Smooth muscle cell (in vitro differentiated cells): ENCODE measurements around a stretch of chr6.

GRCh38 chr6:2108929-2109395 lies 136.4 kb downstream of the GMDS start:
- RAMPAGE, long total RNA = no peak

GRCh38 chr6:2450559-2450859 lies 205.1 kb upstream of the GMDS start:
- RAMPAGE, long total RNA = no peak

DNA sequence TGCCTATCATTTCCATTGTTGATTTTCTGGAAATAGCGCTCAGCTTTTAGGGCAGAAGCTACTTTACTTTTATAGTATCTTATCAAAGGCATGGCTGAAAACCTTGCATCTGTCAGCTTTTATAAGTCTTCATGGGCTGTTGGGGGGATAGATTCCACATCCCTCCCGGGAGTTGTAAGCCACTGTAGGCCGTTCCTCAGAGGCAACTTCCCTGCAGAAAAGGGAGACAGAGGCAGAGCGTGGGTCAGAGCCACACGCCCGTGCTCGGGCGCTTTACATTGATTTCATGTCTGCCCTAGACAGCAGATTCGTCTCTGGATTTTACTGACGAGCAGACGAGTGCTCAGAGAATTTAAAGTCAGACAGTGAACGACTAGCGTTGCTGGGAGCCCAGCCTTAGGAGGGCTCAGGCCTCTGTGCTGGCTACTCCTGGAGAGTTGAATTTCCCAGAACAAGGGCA lies 126.8 kb downstream of the MYLK4 start:
- RAMPAGE, long total RNA = no peak

DNA sequence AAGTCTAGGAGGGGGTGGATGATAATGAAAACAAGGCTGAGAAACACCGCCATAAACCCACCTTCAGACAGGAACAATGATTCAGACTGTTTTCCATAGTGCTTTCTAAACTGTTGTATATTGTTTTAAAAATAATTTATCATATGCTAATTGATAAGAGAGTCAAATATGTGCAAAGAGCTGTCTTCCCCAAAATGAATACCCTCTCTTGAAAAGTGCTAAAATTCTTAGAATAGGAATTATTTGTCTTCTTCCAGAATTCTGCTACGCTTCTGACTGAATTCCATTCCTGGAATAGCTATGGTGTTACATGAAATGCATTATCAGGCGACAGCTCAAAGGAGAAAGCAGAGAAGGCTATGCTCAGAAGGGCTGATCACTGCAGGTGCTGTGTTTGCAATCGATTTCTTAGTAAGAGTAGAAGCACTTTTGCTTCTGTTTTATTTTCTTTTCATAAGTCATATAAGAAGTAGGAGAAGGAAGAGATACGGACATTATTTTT lies 7.5 kb downstream of the MYLK4 start:
- RAMPAGE, long total RNA = no peak

DNA sequence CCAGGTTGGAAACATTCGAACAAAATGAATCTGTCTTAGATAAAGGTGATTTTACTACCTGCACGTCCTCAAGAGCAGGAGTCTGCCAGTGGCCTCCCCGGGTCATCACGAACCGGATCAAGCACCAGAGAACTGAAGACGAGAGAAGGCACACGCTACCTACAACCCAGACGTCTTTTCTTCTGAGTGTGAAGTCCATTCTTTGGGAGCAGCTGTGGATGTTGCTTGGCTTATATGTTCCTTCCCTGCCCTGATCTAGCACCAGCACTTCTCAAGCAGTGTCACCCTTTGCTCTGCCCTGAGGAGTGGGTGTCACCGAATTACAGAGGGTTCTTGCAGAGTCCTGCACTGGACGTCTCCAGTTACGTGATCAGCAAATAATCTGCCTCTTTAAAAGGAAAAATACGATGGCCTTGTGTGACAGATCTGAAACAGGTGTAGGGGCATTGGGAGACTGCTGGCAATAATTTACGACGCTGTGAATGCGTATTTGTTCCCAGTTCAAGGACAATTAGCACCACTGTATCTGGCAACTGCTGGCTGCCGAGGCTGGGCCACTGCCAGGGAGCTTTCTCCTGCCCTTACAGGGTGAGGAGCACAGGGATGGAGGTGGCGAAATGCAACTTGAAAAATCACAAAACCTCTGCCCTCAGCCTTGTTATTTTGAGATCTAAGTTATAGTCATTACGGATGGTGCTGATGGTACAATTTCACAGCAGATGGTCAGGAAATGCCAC lies 6.7 kb downstream of the MYLK4 start:
- RAMPAGE, long total RNA = no peak

- RAMPAGE, long total RNA = no peak
Measured at GRCh38 chr6:2766353-2766642, 1.1 kb downstream of the WRNIP1 start.

DNA sequence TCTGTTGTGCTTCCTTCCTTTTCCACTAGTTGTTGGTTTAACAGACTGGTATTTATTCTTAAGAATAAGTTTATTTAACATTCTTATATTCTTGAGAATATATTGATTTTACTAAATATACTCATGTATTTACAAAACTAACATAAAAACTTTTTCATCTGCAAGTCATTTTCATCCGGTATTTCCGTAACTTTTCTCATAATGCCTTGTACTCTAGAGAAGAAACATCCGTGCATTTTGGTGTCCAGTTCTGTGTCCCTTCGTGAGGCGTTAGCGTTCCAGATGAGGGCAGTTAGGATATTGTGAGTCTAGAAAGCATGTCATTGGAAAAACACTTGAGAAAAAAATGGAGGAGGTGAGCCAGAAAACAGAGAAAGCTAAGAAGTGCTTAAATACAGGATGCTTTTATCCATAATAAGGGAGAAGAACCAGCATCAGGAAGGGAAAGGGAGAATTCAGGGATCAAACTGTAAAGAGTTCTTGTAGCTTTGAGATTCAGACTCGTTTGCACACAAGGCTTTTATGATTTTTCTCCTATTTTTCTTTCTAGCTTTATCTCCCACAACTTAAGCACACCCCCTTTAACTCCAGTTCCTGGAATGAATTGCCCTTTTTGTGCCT lies 1.8 kb downstream of the WRNIP1 start:
- RAMPAGE, long total RNA = no peak

- RAMPAGE, long total RNA = no peak
Measured at GRCh38 chr6:2784712-2785249, 19.6 kb downstream of the WRNIP1 start.

DNA sequence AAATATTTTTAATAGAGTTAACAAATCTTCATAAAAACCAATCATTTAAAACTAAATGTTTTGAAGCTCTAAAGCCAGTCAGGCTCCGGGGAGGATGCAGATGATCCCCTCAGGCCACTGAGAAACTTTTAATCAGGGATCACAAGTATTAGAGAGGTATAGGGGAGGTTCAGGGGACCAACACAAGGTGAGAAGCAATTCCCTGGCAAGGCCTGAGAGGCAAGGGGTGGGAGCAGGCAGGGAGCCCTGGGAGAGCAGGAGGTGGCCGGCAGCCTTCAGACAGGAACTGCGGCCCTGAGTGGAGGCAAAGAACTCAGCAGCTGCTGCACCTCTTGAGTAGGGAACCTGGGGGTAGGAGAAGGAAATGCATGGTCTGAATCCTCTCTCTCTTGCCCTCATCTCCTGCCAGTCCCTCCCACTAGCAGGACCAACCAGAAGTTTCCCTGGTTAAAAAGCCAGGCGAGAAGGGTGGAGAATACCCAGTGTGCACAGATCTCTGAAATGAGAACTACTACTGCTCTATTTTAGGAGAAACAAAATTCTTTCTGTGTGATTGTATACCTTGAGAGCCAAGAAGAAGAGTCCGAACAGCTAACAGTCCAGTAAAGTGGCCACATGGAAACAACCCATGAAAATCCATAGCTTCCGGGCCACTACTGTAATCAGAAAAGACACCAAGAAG lies 25.3 kb downstream of the WRNIP1 start:
- RAMPAGE, long total RNA = no peak

DNA sequence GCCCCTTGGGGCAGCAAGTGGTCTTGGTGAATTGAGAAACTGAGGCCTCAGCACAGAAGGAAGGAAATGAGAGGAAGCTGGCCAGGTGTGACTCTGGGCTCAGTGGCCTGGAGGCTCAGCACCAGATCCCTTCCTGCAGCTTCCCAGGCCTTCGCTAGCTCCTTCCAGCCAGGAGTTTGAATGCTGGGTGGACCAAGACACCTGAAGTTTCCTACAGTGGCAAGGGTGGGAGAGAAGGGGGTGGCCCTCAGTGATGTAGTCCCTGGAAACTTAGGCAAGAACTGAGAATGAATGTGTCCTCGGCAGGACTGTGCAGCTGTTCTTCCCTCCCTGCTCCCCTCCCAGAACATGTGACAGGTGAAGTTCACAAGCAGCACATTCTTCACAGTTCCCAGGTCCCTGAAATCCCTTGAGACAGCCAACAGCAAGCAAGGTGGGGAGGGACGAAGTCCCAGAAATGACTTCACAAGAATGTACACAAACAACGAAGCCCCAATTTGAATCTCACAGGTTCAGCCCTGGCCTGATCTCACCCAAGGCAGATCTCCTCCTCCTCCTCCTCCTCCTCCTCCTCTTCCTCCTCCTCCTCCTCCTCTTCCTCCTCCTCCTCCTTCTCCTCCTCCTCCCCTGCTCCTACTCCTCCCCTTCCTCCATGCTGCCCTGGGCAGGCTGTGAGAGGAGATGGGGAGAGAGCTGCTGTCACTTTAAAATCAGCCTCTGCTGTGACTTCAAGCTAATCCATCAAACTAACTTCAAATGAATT lies 32.3 kb downstream of the WRNIP1 start:
- RAMPAGE, long total RNA = no peak

- RAMPAGE, long total RNA = no peak
Measured at GRCh38 chr6:2860861-2862016, 19.6 kb upstream of the SERPINB1 start.

- RAMPAGE, long total RNA = no peak
Measured at GRCh38 chr6:2865983-2866815, 24.5 kb upstream of the SERPINB1 start.

DNA sequence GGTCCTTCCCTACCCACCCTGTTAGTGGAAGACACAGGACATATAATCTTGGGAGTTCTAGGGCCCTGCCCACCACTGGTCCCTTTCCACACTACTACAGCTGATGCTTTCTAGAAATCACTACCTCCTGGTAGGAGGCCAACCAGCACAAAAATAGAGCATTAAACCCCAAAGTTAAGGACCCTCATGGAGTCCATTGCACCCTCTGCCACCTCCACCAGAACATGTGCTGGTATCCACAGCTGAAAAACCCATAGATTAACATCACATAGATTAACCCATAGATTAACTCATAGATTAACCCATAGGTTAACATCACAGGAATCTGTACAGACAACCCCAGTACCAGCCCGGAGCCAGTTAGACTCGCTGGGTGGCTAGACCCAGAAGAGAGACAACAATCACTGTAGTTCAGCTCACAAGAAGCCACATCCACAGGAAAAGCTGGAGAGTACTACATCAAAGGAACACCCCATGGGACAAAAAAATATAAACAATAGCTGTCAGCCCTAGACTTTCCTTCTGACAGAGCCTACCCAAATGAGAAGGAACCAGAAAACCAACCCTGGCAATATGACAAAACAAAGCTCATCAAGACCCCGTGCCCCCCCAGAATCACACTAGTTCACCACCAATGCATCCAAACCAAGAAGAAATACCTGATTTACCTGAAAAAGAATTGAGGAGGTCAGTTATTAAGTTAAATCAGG lies 25.2 kb downstream of the SERPINB9 start:
- RAMPAGE, long total RNA = no peak

DNA sequence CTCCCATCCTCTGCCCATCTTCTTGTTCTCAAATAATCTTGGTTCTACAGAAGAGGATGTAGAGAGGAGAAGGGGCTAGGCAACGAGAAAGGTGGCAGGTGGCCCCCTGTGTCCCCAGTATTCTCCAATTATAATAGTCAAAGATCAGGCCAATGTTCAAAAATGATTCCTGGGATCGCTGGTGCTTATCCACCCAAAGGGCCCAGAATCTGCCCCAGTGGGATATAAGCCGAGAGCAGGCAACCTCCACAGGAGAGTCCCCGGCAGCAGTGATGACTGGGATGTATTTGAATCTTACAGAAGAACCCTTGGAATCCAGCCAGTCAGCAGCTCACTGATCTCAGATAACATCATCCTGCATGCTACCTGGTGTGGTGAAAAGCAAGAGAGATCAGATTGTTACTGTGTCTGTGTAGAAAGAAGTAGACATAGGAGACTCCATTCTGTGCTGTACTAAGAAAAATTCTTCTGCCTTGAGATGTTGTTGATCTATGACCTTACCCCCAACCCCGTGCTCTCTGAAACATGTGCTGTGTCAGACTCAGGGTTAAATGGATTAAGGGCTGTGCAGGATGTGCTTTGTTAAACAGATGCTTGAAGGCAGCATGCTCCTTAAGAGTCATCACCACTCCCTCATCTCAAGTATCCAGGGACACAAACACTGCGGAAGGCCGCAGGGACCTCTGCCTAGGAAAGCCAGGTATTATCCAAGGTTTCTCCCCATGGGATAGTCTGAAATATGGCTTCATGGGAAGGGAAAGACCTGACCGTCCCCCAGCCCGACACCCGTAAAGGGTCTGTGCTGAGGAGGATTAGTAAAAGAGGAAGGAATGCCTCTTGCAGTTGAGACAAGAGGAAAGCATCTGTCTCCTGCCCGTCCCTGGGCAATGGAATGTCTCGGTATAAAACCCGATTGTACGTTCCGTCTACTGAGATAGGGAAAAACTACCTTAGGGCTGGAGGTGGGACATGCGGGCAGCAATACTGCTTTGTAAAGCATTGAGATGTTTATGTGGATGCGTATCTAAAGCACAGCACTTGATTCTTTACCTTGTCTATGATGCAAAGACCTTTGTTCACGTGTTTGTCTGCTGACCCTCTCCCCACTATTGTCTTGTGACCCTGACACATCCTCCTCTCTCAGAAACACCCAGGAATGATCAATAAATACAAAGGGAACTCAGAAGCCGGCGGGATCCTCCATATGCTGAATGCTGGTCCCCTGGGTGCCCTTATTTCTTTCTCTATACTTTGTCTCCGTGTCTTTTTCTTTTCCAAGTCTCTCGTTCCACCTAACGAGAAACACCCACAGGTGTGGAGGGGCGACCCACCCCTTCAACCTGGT lies 5.7 kb upstream of the SERPINB9 start:
- RAMPAGE, long total RNA = no peak

- RAMPAGE, long total RNA = no peak
Measured at GRCh38 chr6:2920810-2921258, 17.7 kb upstream of the SERPINB9 start.

GRCh38 chr6:2961458-2962590 lies 9.5 kb downstream of the SERPINB6 start:
- RAMPAGE, long total RNA = no peak

DNA sequence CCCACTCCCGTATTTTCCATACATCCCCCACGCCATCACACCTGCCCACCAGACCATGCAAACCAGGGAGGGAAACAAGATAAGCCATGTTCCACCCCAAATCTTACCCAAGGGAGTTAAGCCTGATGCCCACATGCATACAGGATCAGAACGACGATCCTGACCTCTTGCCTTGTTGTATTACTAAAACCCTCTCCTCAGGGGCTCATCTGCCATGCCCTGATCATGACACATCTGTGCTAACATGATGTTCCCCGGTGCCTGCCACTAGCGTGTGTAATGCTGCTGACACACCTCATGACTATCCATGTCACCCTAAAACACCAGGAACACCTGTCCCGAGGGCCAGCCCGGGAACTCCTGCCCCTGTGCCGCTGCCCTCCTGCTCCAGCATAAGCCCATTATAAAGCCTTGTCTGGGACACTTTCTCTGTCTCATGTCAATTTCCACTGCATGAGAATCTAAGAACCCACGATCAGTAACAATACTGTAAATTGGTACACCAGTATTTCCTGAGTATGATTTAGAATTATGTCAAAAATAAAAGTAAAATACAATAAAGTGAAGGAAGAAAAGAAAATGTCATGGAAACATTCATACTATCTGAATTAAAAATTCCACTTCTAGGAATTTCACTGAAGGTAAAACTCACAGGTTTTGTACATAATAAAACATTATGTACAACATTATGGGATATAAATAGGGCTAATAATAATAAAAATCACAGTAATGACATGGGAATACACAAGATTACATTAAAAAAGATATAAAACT lies 7.5 kb downstream of the SERPINB6 start:
- RAMPAGE, long total RNA = no peak

DNA sequence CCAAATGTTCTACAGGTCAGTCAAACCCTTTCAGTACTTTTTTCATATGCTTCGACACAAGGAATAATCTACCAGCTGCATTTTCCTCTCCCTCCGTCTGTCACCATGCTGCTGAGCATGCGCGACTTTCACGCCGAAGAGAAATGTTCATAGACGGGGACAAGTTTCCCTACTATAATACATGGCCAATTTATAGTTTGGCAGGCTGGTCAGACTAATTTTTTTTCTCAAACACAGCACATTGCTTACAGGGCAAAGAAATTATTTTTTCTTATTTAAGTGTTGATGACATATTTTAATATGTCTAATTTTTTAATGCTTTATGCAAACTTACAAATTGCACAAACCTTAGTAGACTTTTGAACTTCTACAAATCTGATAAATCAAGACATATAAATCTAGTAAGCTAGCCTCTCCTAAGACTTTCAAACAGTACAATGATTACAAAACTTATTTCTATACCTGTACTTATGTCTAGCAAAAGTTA lies 6.1 kb downstream of the SERPINB6 start:
- RAMPAGE, long total RNA = no peak

GRCh38 chr6:2969911-2970310 lies 1.5 kb downstream of the SERPINB6 start:
- RAMPAGE, long total RNA = no peak

DNA sequence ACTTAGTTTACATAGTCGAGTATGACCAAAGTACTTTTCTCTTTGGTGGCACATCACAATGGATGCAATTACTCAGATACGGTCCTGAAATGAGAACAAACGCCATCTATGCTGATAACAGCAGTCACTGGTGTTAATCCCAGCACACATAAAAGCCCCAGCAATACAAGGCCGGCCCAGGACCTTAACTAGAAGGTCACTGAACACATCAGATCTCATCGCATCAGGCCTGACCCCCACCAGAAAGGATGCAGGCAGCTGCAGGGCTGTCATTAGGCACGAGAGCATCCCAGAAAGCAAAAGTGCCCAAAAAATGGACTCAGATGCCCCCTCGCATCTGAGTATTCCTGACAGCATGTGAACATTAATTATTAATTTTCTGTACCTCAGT lies 1.1 kb downstream of the SERPINB6 start:
- RAMPAGE, long total RNA = no peak